Islet of Langerhans (tissue), 1 donor: Measurements from ENCODE around the gene CELSR1.

- RRBS, result no CpG with 5 or more reads among the region's 13 CpGs
Observed at GRCh38 chr22:46057730-46058561, 81.0 kb upstream of the WNT7B start.

GRCh38 chr22:46069986-46070562, 80.3 kb upstream of the PPARA start:
- RRBS, result 4% methylated on average over 19 of the region's 46 CpGs

GRCh38 chr22:46073983-46074856, 76.1 kb upstream of the PPARA start:
- RRBS, result 8% methylated on average over 5 of the region's 25 CpGs

DNA sequence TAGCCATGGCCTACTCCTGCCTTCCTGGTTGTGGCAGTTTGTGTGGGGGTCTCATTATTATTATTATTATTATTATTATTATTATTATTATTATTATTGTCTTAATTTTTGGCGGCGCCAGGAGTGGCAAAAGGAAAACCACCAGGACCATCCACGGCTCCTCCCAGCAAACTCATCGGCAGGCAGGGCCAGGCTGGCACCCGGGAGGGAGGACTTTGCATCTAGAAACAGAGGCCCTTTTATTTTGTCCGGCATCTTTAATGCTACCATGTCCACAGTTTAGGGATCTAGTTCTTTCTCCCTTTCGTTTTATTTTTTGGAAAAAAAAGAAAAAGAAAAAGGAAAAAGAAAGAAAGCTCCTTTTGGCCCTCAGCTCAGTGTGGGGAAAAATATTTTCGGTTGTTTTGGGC, 69.4 kb upstream of the PPARA start:
- RRBS, result no CpG with 5 or more reads among the region's 8 CpGs

GRCh38 chr22:46105852-46106788, 44.2 kb upstream of the PPARA start:
- RRBS, result 24% methylated on average over 2 of the region's 21 CpGs

DNA sequence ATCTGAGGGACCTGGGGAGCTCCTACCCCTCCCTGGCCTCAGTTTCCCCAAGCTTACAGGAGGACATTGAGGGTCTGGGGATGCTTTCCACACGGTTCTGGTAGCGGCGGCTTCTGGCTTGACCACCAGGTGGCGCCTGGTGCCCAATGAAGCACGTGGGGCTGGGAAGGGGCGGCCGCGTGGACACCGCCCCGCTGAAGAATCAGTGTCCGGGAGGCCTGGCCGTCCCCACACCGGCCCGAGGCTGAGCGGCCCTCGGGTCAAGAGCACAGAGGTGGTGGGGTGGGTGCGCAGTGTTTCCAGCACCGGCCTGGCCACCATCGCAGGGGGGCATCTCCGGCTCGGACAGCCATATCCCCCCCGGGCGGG, 27.9 kb upstream of the PPARA start:
- RRBS, result 24% methylated on average over 6 of the region's 23 CpGs

- RRBS, result no CpG with 5 or more reads among the region's 36 CpGs
Observed at GRCh38 chr22:46139239-46140451, 10.7 kb upstream of the PPARA start.

DNA sequence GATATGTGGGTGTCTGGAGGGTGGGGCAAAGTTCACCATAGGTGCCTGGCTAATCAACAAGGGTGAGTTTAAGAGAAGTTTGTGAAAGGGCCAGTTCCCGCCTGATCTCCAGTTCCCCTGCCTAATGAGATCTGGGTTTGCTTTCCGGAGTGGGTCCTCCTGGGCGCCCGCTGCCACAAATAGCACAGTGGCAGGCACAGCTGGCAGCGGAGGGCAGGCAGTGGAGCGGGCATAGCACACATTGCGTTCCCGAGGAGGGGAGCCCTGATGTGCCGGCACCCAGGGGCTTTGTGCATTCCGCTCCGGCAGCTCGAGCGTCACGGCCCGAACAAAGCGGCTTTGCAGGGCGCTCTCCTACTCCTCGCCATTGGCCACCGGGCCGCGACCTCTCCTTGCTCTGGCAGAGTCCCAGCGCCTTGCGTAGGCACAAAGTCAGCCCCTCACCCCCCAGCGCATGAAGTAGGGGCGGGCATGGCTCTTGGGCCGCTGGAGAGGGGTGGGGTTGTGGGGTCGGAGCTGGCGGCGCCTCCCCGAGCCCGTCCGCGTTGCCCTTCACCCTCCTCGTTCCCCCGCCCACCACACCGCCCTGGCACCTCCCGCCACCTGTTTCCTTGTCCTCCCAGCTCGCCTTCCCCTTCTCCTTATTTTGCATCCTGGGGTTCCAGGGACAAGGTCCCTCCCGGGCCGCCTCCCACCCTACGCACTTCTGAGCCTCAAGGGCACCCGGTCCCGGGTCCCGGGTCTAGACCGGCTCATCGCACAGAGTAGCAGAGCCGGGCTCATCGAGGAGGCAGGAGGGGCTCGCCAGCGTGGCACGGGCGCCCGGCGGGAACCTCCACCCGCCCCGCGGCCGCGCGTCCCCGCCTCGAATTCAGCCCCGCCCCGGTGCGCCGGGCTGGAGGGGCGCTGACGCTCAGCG, 787 bp upstream of the PPARA start:
- RRBS, result 5% methylated on average over 35 of the region's 69 CpGs

DNA sequence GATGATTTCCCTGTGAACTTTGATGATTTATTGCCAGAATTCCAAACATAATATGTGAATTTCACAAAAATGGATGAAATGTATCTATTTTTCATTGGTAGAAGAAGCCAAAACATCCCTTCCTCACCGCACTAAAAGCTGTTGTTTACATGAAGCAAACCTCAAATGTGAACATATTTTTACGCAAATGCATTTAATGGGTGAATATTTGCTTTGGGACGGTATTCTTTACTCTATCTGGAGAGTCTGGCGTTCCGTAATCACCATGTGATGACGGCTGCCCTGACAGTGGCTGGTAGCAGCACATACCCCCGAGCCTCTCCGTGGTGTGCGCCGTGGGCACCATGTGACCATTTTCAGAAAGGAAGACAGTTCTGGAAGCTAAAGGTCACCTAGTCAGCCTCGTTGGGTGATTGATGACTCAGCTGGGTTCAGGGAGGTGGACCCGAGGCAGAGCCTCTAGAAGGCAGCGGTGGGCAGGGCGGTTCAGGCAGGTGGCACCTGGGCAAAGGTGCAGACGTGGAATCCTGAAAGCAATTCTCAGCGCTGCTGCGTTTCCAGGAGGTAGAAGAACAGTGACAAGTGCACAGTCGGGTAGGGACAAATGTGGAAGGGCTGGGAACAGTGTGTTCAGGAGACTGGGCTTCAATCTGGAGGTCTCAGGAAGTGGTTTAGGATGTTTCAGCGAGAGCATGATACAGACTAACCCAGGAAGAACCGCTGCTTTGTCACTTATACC, 45.3 kb downstream of the PPARA start:
- RRBS, result no CpG with 5 or more reads among the region's 20 CpGs

GRCh38 chr22:46237121-46237711, 12.9 kb downstream of the CDPF1 start:
- RRBS, result no CpG with 5 or more reads among the region's 9 CpGs

GRCh38 chr22:46269478-46269814, 1.6 kb downstream of the TTC38 start:
- RRBS, result no CpG with 5 or more reads among the region's 6 CpGs

GRCh38 chr22:46275717-46276453, 8.1 kb downstream of the TTC38 start:
- RRBS, result no CpG with 5 or more reads among the region's 7 CpGs

DNA sequence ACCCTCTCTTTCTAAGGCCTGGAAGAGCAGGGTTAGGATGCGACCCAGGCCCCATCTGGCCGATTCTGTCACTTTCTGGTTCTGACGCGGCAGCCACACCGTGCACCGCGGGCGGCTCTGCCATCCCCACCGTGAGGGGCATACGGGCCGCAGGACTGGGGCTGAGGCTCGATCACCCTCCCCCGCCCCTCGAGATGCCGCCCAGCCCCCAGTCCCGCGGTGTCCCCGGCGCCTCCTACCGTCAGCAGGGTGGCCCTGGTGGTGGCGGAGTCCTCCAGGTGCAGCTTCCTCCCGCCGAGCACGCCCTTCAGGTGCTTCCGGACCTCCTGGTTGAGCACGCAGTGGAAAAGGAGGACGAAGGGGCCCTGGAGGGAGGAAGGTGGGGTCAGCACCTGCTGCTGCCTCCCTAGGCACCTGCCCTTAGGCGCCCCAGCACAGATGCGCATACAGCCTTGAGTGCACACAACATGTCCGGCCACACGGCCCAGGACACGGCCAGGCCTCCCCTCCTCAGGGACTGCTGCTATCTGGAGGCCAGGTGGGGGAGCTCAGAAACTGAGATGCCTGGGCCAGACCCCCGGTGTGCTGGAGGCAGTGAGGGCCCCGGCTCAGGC, 31.3 kb downstream of the TRMU start:
- RRBS, result 74% methylated on average over 7 of the region's 34 CpGs

- RRBS, result 78% methylated on average over 6 of the region's 31 CpGs
Observed at GRCh38 chr22:46430492-46431533, 95.3 kb downstream of the TRMU start.

- RRBS, result 83% methylated on average over 4 of the region's 25 CpGs
Observed at GRCh38 chr22:46432063-46432907, 96.8 kb downstream of the TRMU start.

DNA sequence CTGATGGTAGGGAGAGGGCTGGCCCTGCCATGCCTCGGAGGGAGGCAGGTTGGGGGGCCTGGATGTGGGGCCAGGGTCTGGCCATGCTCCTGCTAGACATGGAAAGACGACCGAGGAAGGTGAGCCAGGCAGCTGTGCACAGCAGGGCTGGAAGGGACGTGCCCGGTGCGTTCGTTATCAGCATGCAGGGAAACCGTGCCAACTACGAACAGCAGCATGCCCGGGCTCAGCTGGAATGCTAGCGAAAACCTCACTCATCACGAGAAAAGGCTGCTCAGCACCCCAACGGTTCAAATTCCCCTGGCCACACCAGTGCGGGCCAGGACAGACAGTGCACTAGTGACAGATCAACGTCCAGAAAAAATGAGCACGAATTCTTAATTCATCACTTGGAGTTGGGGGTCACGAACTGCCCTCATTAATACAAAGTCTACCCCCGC, 84.3 kb downstream of the CELSR1 start:
- RRBS, result 37% methylated on average over 6 of the region's 18 CpGs

GRCh38 chr22:46463861-46464588, 73.4 kb downstream of the CELSR1 start:
- RRBS, result 85% methylated on average over 1 of the region's 46 CpGs

GRCh38 chr22:46536208-46536413, 1.3 kb downstream of the CELSR1 start:
- RRBS, result 55% methylated on average over 10 of the region's 25 CpGs

DNA sequence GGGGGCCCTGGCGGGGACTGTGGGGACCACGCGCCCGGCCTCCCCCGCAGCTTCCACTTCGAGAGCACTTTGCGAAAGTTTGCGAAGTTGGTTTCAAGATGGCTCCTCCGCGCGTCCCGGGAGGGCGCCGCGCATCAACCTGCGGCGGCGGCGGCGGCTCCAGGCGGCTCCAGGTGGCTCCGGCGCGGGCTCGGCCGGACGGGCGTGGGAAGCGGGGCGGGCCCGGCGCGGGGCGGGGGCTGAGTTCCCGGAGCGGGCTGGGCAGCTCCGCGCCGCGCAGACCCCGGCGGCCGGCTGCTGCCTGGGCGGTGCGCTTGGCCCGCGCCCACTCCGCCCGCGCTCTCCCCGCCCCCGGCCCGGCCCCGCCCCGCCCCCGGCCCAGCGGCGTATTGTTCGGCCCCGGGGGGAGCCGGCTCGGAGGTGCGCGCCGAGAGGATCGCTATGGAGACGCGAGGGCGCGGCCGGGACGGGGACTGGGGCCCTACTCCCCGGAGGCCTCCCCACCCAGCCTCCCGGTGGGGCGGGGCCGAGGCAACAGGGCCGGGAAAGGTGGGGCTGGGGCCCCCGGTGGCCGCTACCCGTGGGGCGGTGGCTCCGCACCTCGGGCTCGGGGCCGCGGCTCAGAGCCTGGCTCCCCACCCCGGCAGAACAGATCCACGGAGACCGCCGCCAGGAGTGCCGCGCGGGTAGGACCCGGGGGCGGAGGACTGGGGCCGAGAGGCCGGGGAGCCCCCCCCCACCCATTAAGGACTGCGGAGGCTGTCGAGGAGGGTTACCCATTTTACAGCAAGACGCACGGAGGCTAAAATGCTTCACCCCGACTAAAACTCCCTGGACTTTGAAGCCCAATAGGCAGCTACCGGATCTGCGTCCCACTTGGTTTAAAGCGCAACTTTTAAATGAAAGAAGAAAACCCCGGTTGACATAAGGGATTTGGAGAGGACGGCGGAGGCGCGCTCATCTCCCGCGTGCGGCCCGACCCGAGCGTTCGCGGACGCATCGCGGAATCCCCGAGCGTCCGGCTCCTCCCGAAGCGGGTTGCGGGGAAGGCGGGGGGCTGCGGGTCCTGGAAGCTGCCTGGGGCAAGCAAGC, at the start of gene CELSR1:
Gene CELSR1, minus strand, starts transcription at position 316 of the 1,092 bp plus-strand sequence.
- RRBS, result 4% methylated on average over 79 of the region's 129 CpGs

- RRBS, result 100% methylated on average over 2 of the region's 16 CpGs
Observed at GRCh38 chr22:46541958-46542566, 4.6 kb upstream of the CELSR1 start.